SP-49 (cell line): ENCODE measurements around the genes OR5M3, OR5M1 and TNKS1BP1.

DNA sequence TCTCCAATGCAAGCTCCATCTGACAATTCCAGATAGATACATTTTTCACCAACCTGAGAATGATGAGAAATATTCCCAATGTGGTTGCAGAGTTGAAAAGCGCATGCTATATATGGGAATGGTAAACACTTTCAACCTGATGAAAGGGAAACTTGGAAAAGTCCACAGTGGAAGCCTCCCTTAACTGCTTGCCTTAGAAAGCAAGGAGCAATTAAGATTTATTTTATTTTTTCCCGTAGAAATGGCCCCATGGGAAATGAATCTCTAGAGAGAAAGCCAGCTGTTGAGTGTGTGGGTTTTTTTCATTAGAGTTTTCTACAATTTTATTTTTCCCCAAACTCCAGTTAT lies at the start of gene OR5M3:
OR5M3 (minus strand) TSS at position 185 of the 348 bp plus-strand sequence.
- PRO-cap, result no peak

DNA sequence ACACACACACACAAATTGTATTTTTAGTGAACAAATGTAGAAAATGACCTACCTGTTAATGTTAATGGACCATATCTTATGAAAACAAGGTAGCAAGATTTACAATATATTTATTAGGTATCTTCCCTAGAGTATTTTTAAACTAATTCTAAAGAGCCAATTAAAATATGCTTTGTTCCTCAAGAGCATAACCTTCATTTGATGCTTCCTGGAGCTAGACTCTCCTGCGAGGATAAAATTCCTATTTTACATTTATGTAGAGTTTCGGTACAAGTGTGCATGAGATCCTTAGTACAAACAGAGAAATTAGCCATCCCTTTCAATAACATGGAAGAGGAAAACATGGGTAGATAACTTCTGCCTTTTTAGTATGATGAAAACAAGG lies at the start of gene OR5M1:
OR5M1 (minus strand) TSS at position 70 of the 385 bp plus-strand sequence.
- PRO-cap, result no peak

- PRO-cap, result no peak
These were observed 22.7 kb downstream of the OR9G1 start for GRCh38 chr11:56721633-56721876.

- PRO-cap, result no peak
These were observed 57.0 kb upstream of the LRRC55 start for GRCh38 chr11:57124340-57125592.

GRCh38 chr11:57191266-57191628 lies 9.5 kb downstream of the LRRC55 start:
- PRO-cap, result no peak

- PRO-cap, result bidirectional peak, plus-strand start at chr11:57325164, minus-strand start at chr11:57324913
These were observed at the start of gene TNKS1BP1 for GRCh38 chr11:57324781-57325513. Gene TNKS1BP1 (minus strand): TSS chr11:57324952.

DNA sequence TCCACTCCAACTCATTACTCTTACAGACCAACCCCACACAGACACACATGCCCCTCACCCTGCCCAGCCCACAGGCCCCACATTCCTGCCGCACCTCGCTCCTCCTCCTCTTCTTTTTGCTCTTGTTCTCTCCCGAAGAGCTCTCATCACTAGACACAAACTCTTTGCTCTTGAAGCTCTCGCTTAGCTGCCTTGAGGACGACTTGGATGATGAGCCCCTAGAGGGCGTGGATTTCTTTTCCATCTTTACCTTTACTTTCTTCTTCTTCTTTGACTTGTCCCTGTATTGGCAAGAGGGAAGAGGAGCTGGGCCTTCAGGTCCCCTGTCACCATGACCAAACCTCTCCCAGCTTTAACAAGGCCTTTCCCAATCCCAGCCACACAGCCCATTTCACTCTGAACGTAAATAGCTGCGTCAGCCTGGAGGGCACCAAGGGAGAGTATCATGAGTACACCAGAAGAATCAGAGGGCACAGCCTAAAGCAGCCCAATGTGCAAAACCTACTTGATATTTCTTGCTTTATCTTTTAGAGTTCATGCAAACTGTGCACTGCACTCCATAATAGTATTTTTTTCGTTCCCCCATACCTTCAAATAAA lies 2.0 kb upstream of the TNKS1BP1 start:
- PRO-cap, result no peak

DNA sequence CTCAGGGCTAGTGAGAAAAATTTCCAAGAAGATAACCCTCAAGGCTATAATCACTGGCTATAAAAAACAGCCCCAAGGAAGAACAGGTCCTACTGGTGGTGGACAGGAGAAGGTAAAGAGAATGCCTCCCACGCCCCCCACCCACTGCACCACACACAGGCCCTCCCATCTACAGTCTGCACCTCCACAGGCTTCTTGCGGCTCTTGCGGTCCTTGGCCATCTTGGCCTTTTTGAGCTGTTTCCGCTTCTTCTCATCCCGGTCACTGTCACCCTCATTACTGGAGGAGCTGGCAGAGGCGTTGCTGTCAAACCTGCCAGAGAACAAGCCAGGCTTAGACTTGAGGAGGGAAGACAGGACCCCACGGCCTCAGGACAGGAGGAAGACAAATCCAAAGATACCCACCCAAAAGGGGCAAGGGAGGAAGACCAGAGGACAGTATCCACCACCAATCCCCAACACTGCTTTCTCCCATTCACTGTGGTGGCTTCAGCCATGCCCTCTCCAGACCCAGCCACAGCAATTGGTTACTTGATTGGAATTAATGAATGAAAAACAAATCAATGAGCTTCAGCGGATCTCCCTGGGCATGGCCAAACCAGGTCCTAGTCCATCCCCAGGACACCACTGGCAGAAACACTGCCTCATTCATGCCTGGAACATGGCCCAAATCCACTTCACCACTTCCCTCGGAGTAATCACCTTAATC lies 3.5 kb upstream of the TNKS1BP1 start:
- PRO-cap, result no peak

GRCh38 chr11:57425783-57426368 lies 1.0 kb downstream of the SLC43A3 start:
- PRO-cap, result no peak

DNA sequence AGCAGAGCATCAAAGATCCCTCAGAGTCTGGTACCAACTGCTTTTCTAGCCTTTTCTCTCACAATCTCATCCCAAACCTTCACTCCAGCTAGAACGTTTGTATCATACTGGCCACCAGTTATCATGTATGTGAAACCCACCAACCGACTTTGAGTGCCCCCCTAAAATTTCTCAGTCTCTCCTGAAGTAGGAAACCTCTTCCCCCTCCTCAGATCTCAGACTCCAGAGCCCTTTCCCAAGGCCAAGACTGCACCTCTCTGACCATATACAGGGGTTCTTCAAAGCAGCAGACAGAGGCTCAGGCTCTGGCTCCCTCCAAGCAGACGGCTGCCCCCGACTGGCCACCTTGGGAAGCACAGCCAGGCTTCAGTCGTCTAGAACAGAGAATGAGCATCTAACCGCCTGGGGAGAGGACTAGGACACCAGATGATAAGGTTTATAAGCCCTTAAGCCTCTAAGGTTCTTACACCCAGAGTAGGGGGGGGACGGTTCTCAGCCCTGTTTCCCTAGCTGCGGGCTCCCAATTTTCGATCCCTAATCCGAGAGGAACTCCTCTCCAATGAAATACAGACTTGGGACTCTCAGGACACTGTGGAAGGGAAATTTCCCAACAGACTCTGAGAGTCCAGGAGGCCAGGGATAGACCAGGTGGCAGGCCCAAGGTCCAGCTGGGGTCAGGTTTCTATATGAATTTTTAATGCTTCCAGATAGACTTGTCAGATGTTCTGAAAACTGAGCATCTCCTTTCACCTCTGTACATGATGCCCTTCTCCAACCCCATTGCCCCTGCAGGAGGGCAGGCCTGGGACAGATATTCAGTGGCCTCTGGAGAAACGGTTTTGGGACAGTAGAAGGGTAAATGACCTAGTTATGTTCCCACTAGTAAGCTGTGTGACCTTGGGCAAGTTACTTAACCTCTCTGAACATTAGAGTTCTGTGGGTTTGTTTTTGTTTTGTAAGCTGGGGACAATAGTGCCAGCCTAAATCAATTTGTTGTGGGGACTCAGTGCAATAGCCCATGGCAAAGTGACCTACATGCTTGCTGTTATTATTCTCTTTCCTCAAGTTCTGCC lies 20.2 kb downstream of the RTN4RL2 start:
- PRO-cap, result no peak

DNA sequence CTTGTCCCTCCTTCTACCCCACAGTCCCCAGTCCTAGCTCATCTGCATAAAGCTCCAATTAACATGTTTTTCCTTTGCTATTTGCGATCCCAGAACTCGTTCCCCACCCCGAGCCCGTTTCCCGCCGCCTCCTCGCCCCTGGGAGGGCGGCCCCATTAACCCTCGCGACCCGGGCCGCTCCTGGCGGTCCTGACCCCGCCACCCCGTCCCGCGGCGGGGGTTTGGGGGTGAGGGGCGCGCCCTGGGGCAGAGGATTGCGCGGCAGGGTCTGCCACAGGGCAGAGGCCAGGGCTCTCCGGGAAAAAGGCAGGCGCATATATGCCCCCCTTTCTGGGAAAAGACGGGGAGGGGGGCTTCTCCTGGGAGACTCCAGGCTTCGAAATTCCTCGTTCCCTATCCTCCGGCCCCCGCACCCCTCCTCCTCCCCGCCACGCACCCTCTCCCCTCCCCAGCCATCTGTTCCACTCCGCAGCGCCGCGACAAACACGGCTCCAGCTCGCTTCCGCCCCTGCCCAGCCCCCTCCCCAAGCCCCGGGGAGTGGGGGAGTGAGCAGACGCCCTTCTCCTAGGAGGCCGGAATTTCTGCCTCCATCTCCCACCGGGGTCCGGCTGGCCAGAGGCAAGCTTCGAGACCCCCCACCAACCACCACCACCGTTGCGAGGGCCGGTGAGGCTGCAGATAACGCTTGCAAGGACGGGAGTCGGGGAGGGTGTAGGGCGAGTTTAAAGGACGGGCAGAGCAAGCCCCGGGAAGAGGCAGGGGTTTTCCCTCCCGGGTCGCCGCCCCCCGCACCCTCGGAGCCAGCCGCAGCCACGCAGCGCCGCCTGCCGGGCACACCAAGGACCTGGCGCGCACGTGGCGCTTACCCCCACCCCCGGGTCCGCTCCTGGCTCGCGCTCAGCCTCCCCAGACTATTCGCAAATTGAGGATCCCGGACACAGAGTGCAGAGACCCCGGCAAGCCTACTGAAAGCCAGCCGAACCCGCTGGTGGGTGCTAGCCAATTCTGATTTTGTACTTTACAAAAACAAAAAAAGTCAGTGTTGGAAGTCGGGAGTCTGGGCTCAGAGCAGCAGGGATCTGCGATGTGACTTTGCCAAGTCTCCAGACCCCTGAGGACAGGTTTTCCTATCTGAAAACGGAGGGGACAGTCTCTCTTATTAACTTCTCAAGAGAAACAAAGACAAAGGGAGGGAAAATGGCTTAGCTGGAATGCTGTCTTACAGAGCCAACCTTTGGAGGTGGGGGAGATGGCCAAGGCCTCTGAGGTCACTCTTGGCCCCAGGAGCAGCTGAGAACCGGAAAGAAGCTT lies 22.5 kb downstream of the RTN4RL2 start:
- PRO-cap, result no peak

GRCh38 chr11:57637496-57638043 lies 12.1 kb downstream of the YPEL4 start:
- PRO-cap, result no peak

GRCh38 chr11:57660772-57661405 lies 3.3 kb downstream of the CLP1 start:
- PRO-cap, result no peak

GRCh38 chr11:57668340-57668863 lies 488 bp downstream of the ZDHHC5 start:
- PRO-cap, result no peak

DNA sequence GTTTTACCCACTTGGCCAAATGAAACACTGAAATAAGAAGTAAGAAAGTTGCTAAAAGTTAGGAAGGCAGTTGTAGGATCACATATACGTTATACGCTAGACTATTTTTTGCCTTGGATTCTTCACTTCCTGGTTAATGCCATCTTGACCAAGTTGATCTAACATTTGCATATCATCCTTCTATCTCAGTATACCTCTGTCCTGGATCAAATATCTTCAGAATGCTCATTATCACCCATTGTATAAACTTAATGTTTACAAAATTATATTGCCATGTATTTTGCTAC lies 893 bp downstream of the ZDHHC5 start:
- PRO-cap, result no peak

- PRO-cap, result no peak
These were observed 11.8 kb downstream of the MED19 start for GRCh38 chr11:57700131-57700749.

- PRO-cap, result no peak
These were observed 16.4 kb downstream of the CTNND1 start for GRCh38 chr11:57777977-57778390.

DNA sequence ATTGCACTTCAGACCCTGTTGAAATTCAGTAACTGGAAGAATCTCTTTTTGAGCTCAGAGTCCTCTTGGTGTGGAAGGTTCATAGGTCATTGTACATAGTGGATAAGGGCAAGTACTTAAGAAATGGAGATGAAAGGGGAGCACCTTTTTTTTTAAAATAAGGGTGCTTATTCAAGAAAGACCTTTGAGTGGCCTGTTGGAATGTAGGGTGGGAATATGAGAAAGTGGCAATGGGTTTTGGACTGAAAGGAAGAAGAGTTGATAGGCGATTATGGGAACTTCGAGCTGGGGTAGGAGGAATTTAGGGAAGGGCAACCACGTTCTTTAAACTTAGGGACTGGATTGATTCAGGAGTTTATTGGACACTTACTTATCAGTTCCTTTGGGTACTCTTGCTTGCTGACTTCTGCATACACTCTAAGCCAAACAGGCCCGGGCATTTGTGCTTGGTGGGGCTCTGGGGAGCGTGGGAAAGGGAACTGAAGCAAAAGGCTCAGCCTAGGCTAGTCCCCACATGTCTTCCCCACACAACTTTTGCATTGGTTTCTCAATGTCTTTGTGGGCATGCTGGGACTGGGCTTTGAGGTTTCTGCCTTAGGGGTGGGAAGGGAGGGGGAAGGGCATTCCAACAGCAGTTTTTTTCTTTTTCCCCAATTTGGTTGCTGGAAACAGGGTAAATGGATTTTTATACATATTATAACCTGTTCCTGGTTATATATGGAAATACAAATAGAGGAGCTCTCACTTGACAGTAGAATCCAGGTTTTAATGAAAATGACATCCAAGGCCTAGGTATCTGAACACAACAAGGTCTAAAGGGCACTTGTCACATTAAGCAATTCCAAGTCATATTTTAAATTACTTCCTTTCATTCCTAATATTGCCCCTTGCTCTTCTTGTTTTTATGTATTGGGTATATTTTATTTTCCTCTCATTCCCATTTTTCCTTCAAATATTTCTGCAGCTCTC lies 26.8 kb downstream of the CTNND1 start:
- PRO-cap, result no peak

- PRO-cap, result no peak
These were observed 60.6 kb downstream of the CTNND1 start for GRCh38 chr11:57822123-57822585.

- PRO-cap, result no peak
These were observed 501 bp downstream of the OR9Q1 start for GRCh38 chr11:58024100-58024663.